Sciatic nerve (tissue), 1 donor: ENCODE results near the genes C1orf232, ZNF683 and ARID1A.

GRCh38 chr1:25858345-25858923 is 823 bp downstream of the AUNIP start:
- PRO-cap: no peak

DNA sequence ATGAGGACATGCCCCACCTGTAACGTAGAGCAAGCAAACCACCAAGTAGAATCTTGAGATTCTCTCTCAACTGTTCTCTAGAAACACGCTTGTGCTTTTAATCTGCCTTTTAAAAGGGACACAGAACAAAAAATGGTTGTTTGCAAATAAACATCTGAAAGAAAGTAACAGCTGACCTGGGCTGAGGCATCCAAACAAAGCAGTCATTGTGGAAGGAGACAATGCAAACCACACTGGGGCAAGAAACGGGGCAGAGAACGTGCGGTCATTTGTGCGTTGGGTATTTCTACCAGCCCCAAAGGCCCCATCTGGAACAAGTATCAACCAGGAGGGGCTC is 6.1 kb downstream of the STMN1 start:
- PRO-cap: no peak

DNA sequence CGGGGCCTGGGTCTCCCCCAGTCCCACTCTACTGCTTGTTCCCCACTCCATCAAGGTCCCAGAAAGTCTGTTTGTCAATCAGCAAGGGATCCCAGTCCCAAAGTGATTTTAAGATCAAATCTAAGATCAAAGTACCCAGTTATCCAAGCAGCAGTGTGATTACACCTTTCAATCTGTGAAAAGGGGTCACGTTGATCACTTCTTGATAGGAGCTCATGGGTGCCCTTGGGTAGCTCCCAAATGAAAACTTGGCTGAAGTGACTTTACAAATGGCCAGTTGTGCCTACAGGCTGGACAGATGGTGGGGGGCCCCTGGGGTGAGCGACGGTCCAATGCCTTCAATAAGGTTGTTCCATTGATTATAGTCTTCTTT is 36.2 kb downstream of the PAFAH2 start:
- PRO-cap: no peak

- PRO-cap: no peak
These were observed 9.1 kb downstream of the TRIM63 start for GRCh38 chr1:26058222-26058810.

- PRO-cap: no peak
These were observed 6.2 kb downstream of the TRIM63 start for GRCh38 chr1:26061109-26061675.

DNA sequence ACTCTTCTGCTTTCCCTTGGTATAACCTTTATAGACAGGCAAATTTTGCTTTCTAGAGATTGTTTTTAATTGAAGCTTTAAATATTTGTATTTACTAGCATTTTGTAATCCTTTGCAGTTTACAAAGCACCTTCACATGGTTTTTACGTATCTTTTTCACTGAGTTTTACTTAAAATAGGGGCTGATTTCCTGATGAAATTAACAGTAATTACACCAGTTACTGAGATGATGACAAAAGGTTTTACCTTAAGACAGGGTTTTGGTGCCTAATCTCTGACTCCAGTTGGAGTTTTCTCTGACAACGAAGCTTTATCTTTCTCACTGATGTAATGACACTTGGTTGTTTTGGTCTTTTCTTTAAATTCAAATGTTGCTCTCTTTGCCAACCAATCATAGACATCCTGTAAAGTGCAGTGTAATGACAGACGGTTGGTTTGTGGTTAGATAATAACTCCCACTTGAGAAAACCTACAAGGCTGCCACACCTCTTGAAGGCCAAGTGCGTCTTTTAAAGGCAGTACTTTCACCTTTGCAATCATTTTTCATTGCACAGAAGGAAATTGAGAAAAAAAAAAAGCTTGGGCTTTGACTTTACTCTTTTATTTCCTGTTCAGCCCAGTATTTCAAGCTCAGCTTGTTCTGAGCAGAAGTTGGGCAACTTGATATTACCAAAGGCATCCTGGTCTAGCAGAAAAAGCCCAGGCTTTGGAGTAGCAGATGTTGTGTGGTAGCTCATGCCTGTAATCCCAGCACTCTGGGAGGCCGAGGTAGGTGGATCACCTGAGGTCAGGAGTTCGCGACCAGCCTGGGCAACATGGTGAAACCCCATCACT is 14.7 kb downstream of the PDIK1L start:
- PRO-cap: no peak

GRCh38 chr1:26160645-26161077 is 1.8 kb downstream of the FAM110D start:
- PRO-cap: no peak

DNA sequence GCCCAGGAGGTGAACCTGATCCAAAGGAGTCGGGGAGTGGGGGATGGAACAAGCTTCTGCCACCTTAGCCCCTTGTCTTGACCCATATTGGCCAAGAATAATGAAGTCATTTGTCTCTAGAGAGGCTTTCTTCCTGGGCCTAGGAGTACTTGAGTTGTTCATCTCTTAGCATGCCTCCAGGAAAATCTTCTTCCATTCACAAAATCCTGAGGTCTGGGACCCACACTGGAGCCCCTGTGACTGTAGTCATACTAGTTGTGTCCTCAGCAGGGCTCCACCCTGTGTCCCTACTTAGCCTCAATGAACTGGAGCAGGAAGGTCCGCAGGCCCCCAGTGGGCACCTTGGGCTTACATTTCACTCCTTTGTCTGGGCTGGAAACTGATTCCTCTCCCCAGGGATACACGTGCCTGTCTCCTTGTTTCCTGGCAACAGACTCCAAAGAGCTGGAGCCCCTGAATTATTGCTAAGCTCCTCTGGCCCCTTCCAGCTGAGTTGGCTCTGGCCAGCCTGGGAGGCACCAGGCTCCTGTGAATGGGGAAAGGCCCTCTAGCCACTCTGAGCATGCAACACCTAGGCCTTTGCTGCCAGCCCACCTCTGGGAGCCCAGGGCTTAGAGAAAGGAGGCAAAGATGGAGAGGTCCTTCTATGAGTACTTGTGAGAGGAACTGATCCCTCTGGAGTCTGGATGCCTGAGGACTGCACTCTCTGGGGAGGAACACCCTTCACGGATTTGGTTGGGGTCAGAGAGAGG is at the start of gene C1orf232:
C1orf232 (minus strand) TSS at position 307 of the 752 bp plus-strand sequence.
- PRO-cap: no peak

DNA sequence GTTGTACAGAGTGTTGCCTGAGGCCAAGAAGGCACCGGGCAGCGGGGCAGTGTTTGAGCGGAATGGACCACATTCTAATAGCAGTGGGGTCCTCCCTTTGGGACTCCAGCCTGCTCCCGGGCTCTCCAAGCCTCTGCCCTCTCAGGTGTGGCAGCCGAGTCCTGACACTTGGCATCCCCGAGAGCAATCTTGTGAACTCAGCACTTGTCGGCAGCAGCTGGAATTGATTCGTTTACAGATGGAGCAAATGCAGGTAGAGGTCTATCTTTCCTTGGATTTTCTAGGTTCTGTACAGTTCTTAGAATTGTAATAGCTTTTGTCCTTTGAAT is 21.6 kb downstream of the CEP85 start:
- PRO-cap: no peak

DNA sequence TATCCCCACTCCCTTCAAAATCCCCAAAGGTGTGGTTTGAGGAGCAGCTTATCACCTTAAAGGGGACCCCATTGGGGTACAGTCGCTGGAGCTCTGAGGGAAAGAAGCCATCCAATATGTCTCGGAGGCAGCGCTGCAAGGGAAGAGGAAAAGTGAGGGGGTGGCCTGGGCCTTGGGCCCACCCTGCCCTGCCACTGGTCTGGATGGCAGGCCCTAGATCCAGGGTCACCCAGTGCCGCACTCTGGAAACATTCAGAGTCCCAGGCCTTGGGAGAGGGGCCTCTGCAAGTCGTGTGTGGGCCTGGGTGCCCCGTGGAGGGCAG is 5.5 kb downstream of the SH3BGRL3 start:
- PRO-cap: no peak

DNA sequence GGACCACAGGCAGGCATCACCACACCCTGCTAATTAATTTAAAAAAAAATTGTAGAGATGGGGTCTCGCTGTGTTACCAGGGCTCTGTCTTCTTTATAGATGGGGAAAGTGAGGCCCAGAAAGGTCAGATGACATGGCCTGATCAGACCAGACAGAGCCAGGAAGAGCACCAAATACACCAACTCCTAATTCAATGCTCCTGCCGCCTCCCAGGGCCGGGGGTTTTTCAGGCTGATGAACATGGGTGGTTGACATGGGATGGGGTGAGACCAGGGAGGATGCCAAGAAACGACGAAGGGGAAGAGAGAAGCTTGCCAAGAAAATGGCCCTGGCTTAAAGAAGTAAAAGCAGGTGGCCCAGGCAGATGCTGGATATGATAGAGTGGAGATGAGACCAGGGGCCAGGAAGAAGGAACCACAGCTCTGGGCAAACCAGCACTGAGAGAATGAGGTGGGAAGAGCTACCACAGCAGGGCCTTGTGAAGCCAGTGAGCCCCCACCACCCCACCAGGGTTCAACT is 8.2 kb downstream of the SH3BGRL3 start:
- PRO-cap: no peak

- PRO-cap: bidirectional peak, plus-strand start at chr1:26290305, minus-strand start at chr1:26290079
These were observed 9.5 kb downstream of the SH3BGRL3 start for GRCh38 chr1:26288985-26290214.

DNA sequence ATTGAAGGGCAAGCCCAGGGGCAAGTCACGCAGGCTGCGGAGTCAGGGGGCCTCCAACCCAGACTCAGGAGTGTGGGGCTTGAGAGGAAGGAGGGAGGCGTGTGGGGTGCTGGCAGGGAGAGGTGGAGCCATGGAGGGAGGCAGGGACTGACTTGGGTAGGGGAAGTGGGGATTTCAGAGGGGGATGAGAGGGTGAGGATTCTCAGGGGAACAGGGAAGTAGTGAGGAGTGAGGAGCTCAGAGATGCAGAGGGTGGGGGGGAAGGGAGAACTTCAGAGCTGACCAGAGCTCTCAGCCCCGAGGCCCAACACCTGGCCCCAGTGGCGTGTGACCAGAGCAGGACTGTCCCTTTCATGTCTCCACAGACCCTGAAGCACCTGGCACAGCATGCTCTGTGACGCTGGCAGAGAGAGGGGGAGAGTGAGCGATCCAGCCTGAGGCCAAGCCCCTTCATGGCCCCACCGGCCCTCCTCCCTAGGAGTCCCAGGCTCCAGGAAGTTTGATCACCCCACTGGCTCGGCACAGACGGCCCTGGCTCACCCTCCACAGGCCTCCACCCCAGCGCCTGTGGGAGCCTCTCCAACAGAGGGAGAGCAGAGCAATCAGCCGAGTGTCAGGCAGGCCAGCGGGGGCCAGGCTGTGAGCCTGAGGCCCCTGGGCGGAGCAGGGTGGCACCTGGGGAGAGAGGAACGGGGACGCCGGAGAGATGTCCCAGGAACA is 10.9 kb downstream of the SH3BGRL3 start:
- PRO-cap: unidirectional peak, plus-strand start at position 221 of the sequence

DNA sequence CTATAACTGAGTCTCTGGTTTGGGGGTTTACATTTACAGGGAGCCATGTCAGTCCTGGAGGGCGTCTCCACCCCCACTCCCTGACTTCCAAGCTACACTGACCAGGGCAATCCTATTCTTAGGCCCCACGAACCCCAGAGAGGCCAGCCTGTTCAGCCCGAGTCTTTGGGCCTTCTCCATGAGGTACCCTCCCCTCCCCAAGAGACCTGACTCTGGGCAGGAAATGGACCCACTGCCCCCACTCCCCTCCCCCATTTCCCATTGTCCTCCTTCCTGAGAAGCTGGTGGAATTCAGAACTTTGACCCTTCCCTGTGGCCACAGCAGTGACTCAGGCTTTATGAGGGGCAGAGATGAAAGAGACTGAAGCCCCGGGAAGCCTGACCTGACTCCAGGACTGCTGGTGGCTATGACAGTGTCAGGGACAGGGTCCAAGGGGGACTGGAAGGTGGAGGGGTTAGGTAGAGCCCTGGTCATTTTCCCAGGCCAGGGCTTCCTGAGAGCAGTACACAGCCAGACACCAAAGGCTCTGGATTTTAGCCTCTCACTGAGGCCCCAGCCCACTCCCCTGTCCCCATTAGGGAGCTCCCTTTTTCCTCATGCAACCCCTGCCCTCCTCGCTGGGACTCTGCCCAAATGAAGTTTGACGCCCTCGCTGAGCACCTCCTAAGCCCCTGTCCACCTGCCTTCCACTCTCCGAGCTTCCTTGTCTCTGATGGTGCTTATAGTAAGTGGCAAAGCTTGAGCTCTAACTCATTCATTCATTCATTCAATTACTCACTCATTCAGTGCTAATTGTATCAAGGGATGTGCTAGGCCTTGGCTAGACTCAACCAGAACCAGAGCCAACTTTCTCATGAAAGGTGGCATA is 3.1 kb downstream of the CRYBG2 start:
- PRO-cap: no peak

DNA sequence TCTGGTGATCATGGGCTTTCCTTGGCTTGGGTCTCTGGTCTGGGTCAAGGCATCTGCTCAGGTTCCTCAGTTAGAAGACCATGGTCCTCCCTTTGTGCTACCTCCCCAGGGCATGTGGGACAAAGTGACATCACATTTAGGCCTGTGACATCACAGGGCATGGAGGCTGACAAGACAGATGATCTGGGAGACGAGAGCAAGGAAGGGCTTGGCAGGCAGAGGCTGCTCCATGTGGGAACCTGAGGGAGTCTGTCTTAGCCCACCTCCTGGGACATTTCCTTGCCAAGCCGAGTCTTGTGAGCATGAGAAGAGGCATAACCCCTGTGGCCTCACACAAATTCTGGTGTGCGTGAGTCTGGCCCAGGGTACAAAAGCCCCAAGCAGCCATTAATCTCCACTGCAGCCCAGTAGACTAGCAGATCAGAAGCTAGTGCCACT is at the start of gene ZNF683:
ZNF683 (minus strand) TSS at position 82 of the 438 bp plus-strand sequence.
- PRO-cap: no peak

- PRO-cap: no peak
These were observed 8.5 kb downstream of the LIN28A start for GRCh38 chr1:26419150-26419480.

- PRO-cap: no peak
These were observed 1.2 kb downstream of the HMGN2 start for GRCh38 chr1:26473353-26473961.

- PRO-cap: no peak
These were observed 5.7 kb downstream of the HMGN2 start for GRCh38 chr1:26477842-26478470.

- PRO-cap: no peak
These were observed 31.2 kb downstream of the RPS6KA1 start for GRCh38 chr1:26560612-26561233.

GRCh38 chr1:26695843-26696602 is at the start of gene ARID1A:
Gene ARID1A (plus strand): TSS chr1:26696015.
- PRO-cap: bidirectional peak, plus-strand start at chr1:26696093, minus-strand start at chr1:26695944; bidirectional peak, plus-strand start at chr1:26696389, minus-strand start at chr1:26696229; bidirectional peak, plus-strand start at chr1:26696641, minus-strand start at chr1:26696474